Endometrial microvascular endothelial cells (primary cell): ENCODE measurements around a stretch of chr2.

DNA sequence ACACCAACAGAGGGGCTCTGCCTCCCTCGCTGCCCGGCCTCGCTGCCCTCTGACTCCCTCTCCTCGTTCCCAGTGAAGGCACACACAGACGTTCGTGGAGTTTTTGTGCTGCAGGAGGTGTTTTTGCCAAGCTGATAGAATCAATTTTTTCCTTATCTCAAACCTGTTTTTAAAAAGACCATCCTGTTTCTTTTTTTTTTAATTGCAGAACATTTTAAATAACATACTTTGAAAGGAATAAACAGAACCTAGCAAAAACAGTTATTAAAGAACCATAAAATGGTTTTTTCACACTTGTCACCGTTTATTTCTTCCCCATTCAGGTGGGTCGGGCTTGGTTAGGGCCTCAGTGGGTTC, 71.5 kb upstream of the HAAO start:
- RAMPAGE, long total RNA = no peak

DNA sequence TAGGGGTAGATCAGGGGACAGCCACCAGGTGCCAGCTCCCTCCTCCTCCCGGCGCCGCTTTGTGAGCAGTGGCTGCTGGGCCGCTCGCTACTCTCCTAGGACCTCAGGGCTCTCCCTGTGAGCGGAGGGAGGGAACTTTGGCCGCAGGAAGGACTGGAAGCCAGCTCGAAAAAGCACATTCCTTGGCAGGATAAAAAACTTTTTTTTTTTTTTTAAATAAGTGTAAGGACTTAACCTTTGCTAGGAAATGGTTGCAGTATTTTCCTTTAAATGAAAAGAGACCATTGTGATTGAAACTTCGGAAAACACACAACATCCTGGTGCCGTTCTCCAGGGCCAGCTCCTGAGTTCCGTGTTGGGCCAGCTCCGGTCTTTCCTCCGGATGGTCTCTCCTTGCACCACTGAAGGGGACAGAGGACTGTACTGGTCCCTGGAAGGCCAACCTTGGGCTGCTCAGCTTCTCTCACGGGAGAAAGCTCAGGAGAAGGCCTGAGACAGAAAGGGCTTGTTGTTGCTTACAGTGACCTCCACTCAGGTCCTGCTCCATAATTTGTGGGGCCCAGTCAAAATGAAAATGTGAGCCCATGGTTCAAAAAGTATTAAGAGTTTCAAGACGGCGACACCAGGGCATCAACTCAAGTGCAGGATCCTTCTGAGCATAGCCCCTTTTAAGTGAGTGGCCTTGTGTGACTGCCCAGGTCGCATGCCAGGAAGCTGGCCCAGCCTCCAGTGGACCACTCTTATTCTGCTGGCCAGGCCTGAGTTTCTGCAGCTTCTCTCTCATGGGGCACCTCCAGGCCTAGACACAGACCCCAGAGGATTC, 83.2 kb upstream of the HAAO start:
- RAMPAGE, long total RNA = no peak

- RAMPAGE, long total RNA = no peak
Observed at GRCh38 chr2:42905558-42906218, 113.3 kb upstream of the HAAO start.

GRCh38 chr2:43006343-43006705, 213.9 kb upstream of the HAAO start:
- RAMPAGE, long total RNA = no peak

- RAMPAGE, long total RNA = no peak
Observed at GRCh38 chr2:43038297-43038899, 188.0 kb downstream of the ZFP36L2 start.

- RAMPAGE, long total RNA = no peak
Observed at GRCh38 chr2:43059102-43059493, 167.3 kb downstream of the ZFP36L2 start.

- RAMPAGE, long total RNA = no peak
Observed at GRCh38 chr2:43139816-43140825, 86.3 kb downstream of the ZFP36L2 start.

DNA sequence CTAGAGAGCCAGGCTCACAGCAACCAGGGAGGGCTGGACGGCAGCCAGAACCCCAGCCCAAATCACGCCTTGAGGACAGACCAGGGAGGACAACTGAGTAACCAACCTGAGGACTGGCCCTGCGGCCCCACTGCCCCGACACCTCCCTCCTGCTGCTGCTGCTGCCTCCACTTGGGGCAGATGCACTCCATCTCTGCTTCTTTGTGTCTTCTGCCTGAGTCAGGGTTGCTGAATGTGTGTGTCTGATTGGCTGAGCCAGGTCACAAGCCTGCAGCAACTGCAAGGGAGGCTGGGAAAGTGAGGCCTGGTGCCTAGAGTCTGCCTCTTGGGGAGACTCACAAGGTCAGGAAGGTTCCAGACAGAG, 83.5 kb downstream of the ZFP36L2 start:
- RAMPAGE, long total RNA = no peak

- RAMPAGE, long total RNA = no peak
Observed at GRCh38 chr2:43219885-43220782, 6.3 kb downstream of the ZFP36L2 start.

- RAMPAGE, long total RNA = no peak
Observed at GRCh38 chr2:43227806-43228248, 1.4 kb upstream of the ZFP36L2 start.

DNA sequence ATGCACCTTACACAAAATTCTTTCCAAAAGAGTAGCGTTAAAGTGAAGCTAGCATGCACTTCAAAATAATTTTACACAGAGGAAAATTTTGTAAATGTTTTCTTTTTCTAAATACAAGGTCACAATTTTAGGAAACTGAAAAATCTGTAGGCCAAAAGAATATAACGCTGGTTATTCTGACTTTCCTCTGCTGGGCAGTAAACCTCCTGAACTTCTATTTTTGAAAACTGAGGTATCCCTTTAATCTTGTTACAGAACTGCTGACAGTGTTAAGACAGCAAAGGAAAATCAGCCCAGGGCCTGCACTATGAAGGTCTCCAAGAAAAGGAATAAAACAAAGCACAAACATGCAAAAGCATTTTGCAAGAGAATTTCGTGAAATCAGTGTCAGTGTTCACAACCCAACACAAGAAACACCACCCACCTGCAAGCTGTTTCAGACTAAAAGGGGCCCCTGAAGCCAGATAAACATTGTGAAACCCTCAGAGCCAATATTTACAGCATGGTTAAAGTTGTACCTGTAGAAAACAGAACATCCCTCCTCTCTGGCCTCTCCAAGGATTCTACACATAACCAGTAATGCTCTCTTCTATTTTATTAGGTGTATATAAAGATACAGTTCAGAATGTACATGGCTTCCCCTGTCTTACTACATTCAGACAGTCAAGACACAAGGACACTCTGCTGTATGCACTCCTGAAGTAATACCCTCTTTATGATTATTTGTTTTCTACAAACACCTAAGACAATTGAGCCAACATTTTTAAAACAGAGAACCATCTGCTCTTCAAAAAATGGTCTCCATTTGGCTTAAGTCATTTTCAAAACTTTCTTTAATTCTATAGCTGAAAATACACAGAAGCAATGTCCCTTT, 149.4 kb upstream of the ZFP36L2 start:
- RAMPAGE, long total RNA = no peak

GRCh38 chr2:43905398-43906090, 66.8 kb downstream of the ABCG8 start:
- RAMPAGE, long total RNA = no peak

GRCh38 chr2:43933735-43934481, 61.9 kb downstream of the LRPPRC start:
- RAMPAGE, long total RNA = no peak

- RAMPAGE, long total RNA = no peak
Observed at GRCh38 chr2:43958371-43959429, 37.1 kb downstream of the LRPPRC start.

DNA sequence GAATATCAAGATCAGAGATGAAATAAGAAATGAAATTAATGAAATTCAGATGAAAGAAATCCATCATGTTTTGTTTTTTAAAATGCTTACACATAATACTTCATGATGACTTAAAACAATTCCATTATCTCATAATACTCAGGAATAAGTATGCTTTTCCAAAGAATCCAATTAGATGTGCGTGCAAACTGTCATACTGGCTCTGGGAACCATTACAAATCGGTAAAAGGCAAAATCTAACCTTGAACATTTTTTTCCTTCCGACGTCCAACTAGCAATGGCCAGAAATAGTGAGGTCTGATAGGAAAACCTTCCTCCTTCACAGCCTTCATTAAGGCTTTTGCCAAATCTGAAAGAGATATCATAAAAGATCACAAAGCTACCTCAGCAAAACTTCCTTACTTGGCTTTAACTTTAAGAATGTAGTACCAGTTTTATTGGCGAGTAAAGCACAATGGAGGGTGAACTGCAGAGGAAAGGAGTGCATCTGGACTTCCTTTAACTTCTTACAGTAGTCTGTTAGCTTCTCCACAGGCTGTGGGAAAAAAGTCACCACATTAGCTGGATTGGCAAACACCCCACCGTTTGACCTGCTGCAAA, 22.3 kb downstream of the LRPPRC start:
- RAMPAGE, long total RNA = no peak

GRCh38 chr2:44061504-44061896, 65.7 kb upstream of the LRPPRC start:
- RAMPAGE, long total RNA = no peak

- RAMPAGE, long total RNA = no peak
Observed at GRCh38 chr2:44102889-44103338, 65.8 kb upstream of the PPM1B start.

- RAMPAGE, long total RNA = no peak
Observed at GRCh38 chr2:44245080-44245583, 30.1 kb upstream of the SLC3A1 start.

DNA sequence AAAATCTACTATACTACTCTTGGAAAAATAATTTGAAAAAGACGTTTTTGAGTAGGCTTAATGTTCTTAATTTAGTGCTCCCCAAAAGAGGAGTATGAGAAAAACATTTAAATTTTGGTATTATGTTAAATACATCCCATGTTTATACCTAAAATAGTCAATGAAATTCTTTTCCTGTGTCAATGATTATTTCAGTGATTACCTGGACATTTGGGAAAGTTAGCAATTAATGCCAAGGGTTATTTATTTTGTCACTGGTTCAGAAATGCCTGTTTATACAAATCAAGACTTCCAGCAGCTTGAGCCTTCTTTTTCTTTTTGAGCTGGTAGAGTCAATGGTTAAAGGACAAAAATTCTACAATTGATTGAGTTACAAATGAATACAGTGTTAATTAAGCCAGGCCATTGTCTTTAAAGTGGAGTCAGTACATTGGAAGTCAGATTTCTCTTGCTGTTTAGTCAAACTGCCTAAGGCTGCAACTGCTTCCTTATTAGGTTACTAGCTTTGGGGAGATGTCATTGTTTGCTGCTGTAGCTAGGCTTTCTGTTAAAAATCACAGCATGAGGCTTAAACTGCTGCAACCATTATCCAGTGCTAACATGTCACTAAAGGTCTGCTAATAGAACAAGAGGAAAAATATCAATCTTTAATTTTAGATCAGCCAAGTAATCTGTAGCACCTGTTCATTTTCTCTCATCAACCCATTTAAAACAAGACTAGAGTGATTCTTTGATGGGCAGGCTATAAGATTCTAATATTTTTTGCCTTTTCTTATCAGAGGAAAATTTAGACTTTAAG, 182.5 kb downstream of the CAMKMT start:
- RAMPAGE, long total RNA = no peak

DNA sequence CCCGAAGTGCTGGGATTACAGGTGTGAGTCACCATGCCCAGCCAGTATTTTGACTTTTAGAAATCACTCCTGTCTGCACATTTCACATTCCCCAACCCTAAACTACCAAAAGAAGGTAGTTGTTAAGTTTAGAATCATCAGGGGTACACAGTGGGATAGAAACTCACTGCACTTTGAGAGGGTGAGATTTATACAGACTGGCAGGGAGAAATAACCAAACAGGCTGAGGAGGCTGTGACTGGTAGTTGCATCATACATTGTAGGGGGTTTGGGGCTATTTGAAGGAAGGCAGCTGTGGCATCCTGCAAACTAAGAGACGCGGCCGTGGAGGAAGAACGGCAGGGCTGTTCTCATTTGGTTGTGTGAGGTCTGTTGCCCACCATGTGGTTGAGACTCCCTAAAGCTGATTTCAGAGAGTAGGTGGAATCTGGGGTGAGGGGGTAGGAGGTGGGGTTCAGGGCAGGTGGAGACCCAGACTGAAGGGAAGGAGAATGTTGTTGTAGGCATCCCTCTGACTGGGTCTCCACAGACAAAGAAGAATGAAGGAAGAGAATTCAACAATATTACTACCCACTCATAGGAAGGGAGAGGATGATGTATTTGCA, 170.8 kb upstream of the SIX2 start:
- RAMPAGE, long total RNA = no peak